ENCODE measurements around a stretch of chr17.

DNA sequence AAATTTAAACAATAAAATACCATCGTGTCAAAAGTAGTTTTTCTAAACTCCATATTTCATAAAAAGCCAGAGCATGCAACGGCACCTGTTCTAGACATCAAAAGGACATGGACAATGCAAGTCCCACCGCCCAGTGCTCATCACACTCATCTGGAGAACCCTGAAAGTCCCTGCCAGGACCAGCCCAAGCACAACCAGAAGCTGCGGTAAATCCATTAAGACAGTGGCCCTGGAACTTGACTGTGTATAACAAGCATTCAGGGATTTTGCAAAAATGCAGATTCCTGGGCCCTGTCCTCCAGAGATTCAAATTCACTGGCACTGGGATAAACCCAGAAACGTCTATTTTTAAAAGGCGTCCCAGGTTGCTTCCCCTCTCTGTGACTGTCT, 22.5 kb downstream of the USP36 start:
- PRO-cap, 2 experiments: no peak in any of the 2 experiments

GRCh38 chr17:78838469-78839073, 2.0 kb downstream of the USP36 start:
- PRO-cap, 2 experiments: no peak in any of the 2 experiments

- PRO-cap, 2 experiments: no peak in any of the 2 experiments
Observed at GRCh38 chr17:78853494-78854394, 13.1 kb upstream of the USP36 start.

DNA sequence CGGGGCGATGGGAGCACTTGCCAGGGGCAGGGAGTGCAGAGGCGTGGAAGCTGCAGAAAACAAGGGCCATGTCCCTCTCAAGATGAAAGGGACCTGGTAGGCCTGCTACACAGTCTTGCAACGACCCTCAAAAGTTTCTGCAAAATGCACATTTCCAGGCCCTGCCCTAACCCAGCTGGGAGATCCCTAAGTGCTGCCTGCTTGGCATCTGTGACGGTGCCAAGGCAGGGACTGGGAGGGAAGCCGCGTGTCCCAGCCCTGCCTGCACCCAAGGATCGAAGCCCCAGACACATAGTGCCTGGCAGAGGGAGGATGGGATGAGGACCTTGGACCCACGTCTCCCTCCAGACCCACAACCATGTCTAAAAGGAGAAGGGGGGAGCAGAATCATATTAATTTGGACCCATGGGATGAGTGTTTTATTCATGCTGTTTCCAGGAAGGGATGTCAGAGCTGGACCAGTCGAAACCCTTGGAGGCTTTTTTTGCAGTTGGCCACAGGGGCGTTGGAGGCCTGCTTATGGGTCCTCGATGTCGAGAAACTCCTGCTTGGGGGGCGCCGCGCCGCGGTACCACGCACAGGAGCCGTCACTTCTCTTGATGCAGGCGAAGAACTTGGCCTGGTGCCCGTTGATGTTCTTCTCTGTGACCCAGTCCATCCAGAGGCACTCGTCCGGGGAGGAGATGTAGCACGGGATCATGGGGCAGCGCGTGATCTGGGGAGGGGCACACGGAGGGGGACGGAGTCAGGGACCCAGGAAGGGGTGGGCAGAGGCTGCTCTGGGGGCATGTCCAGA, 14.7 kb upstream of the USP36 start:
- PRO-cap, 2 experiments: no peak in any of the 2 experiments

DNA sequence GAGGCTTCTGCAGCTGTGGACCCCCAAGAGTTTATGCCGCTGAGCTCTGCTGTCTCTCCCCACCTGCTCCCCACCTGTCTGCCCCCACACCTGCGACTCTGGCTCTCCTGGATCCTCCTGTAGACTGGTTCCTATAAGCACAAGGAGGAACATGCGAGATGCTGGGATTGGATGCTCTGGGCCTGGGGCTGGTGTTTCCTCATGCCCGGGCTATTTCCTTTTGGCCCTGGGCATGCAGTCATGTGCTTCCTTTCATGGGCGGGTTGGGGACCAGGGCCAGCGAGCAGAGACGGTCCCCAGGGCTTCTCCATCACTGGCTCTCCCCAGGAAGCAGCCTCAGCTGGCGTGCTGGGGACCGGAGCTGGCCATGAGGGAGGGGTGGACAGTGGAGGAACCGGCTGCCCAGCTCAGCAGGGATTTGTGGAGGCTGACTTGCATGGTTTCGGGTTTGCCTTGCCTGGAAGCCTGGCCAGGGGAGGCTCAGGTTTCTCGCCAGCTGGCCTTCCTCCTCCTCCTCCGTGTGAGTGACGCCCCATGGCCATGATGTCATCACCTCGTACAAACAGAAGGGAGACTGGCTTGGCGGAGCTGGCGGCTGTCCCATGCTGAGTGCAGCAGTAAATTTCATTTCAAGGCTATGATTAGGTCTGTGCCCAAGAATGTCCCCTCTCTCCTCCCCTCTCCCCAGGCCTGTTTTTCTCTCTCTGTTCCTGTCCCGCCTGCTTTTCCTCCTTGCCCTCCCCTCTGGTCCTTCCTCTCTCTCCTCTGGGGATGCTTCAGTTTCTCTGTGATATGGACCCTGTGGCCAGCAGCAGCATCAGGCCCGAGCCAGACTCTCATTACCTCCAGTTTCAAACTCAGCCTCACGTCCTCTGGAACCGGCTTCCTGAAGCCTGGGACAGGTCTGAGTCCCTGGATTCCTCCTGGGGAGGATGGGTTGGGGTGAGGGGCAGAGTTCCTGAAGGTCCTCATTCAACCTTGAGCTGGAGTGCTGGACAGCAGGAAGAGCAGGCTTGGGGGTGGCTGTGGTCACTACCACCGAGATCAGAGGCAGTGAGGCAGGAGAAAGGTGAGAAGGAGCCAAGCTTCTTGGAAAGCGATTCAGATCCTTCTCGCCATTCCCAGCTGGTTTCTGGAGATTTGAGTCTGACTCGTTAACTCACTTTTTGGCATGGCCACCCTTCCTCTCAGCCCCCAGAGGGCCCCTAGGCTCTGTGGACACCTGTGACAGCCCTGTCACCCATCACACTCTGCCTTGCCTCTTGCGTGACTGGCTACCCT, 9.1 kb upstream of the TIMP2 start:
- PRO-cap, 2 experiments: no peak in any of the 2 experiments

DNA sequence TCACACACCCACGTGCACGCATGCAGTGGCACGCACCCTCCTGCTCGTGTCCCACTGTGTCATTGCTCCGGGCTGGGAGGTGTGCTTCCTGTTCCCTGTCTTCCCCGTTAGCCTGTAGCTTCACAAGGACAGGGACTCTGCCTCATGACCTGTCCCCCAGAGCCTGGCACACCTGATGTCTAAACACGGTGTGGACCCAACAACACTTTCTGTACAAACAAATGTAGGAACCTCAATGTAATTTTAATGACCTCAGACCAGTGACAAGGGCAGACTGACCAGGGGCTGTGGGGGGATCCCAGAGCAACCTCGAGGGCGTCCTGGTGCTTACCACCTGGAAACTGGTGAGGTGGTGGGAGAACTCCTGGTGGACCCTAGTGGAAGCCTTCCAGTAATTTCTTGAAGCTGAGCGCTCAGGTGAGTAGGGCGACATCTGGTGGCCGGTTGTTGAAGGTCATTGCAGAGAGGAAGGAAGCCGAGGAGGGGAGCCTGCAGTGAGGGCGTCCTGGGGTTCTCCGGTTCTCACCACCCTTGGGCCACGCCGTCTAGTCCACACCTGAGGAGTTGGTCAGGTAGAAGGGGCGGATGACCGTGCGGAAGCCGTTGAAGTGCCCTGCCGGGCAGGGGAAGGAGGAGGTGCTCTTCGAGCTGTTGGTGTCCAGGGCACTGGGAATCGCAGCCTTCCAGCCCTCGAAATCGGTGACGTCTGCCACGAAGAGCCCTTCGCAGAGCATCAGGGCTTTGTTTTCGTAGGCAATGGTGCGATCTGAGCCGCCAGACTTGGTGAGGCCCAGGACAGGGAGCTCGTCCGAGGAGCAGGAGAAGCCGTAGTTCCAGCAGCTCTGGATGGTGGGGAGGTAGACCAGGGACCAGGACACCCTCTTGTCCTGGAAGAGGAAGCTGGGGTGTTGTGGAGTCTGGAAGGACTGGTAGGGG, 8.4 kb downstream of the LGALS3BP start:
- PRO-cap, 2 experiments: no peak in any of the 2 experiments

GRCh38 chr17:79036355-79036969, 12.5 kb downstream of the C1QTNF1 start:
- PRO-cap, 2 experiments: no peak in any of the 2 experiments

GRCh38 chr17:79086281-79086919, 11.8 kb downstream of the ENGASE start:
- PRO-cap, 2 experiments: no peak in any of the 2 experiments

DNA sequence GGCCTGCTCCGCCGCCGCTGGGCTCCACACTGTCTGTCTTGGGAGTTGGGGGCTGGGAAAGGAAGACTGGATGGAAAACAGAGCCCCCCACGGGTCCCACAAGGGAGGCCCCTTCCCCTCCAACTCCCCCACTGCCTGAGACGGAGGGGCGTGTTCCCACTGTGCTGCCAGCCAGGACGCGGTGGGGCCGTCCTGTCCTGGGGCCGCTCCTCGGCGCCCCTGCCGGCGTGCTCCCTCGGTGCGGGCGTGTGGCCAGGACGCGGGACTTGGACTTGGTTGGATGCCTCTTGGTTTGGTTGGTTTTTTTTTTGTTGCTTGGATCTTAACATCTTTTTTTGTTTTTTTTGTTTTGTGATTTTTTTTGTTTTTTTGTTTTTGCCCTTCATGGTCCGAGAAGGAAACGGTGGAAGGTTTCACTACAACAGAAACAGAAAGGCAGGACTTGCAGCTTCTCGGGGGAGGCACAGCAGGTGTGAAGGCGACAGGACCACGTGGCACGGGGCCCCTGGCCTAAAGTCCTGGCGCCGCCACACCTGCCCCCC, 15.9 kb downstream of the ENGASE start:
- PRO-cap, 2 experiments: no peak in any of the 2 experiments

DNA sequence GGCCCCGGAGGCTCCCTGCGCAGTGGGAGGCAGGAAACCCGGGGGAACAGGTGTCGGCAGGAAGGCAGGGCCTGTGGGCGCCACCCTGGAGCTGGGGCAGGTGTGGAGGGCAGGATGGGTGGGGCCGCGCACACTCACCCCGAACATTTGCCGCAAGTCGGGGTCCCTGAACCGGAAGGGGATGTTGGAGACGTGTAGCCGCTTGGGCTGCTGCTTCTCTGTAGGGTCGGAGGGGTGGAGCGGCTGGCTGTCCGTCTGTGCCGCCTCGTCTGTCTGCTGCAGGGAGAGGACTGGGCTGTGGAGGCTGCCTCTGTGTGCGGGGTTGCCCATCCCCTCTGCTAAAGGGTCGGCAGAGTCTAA, 31.9 kb downstream of the ENGASE start:
- PRO-cap, 2 experiments: no peak in any of the 2 experiments

DNA sequence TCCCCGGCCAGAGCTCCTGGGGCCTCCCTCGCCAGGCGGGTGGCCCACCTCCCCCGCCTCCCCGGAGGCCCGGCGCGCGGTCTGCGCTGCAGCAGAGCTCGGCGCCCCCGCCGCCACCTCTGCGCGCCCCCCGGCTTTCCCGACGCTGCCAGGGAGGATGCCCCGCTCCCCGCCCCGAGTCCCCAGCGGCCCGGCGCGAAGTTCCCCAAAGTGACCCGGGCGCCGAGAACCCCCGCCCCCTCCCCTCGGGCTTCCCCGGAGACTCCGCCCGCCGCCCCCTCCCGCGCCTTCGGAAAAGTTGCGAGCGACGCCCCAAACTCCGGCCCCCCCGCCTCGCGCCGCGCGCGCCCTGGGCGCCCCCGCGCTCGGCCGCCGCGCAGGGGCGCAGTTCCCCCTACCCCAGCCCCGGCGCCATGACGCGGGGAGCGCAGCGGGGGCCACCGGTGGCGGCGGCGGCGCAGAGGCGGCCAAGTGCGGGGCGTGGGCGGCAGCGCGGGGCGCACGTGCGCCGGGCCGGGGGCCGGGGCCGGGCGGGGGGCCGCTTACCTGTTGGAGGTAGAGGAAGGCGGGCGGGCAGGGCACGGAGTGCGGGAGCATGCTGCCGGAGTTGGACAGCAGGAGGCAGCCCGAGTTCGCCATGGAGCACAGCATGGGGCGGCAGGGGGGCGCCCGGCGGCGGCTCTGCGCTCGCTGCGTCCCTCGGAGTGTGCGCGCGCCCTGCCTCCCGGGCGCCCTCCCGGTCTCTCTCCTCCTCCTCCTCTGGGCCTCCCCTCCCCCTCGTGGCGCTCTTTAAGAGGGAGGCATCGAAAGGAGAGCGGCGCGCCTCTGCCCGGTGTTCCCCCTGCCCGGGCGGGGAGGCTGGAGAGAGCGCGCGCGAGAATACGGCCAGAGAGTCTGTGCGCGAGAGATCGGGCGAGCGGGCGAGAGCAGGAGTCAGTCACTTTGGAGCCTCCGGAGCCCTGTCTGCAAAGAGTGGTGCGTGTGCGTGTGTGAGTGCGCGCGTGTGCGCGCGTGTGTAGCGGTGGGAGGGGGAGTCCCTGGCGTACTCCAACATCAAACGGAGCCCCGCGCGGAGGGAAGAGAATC, 108.4 kb downstream of the ENGASE start:
- PRO-cap, 2 experiments: no peak in any of the 2 experiments

DNA sequence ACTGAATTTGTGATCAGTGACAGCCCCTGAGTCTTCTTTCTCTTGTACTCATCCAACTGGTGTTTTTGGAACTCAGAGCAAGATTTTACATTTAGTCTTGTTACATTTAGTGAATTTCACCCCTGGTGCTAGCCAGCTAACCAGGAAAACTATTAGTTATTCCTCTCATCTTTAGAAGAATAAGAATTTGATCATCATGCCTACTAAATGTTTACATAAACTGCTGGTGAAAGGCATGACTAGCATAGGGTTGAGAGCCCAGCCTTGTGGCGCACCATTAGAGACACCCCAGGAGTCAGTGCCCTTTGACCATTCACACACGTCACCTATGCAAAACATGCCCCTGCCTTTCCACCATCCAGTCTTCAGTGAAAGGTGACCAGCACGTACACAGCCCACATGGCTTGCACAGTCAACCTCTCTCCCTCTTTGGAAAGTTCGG, 150.2 kb downstream of the ENGASE start:
- PRO-cap, 2 experiments: no peak in any of the 2 experiments

DNA sequence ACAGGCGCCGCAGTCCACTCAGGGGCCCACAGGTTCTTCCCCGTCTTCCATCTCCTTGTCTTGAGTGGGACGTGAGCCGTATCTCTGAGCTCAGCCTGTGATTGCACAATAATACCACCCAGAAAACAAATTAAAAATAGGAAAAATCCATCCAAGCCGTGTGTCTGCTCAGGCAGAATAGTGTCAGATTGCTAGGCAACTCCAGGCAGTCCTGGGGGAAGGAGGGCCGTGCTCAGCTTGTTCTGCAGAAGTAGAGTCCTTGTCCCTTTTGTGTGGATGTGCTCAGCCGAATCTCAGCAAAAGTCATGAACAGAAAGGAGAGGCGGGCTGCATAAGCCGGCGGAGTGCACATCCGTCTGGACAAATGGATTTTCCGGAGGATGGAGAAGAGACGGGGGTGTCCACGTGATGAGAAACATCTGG, 7.4 kb upstream of the RBFOX3 start:
- PRO-cap, 2 experiments: no peak in any of the 2 experiments

DNA sequence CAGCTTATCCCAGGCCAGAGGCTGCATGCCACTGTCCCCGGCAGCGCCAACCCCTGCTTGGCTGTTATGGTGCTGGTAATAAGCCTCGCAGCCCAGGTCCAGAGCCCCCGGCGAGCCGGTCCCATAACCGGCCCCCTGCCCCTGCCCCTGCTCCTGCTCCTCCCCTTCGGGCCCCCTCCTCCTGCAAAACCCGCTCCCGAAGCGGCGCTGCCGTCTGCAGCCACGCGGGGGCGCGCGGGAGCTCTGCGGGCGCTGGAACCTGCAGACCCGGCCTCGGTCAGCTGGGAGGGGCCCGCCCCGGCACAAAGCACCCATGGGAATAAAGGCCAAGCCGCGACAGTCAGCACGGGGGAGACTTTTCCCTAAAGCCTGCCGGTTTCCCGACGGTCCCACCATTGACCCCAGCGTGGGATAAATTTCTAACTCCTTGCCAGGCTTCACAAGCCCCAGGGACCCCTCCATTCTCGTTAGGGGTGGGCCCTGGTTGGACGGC, 11.2 kb downstream of the ENPP7 start:
- PRO-cap, 2 experiments: no peak in any of the 2 experiments

DNA sequence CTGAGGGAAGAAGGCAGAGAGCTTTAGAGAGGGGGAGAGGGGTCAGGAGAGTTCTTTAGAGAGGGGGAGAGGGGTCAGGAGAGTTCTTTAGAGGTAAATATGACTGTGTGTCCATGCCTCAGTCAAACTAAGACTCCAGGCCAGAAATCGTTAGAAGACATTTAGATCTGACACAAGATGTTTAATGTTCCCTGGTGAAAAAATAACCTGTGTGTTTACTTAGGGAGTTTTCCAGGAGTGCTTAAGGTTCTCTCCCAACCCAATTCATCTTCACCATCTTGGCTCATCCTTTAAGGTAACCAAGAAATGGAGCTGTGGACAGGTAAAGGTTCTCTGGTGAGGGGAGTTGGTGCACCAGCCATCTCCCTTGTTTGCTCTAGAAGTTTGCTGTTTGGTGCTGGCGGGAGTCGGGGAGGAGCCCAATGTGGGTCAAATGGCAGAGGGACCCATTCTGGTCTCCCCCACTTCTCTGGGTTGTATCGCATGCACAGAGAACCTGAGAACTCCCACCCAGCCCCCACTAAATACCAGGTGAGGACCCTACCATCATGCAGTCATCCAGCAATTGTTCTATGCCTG, 9.7 kb downstream of the CBX4 start:
- PRO-cap, 2 experiments: no peak in any of the 2 experiments

- PRO-cap, 2 experiments: no peak in any of the 2 experiments
Observed at GRCh38 chr17:79836588-79837222, 2.5 kb downstream of the CBX4 start.

GRCh38 chr17:79933876-79934189, 94.6 kb upstream of the CBX4 start:
- PRO-cap, 2 experiments: no peak in any of the 2 experiments

- PRO-cap, 2 experiments: no peak in any of the 2 experiments
Observed at GRCh38 chr17:80023464-80024336, 12.0 kb downstream of the TBC1D16 start.

GRCh38 chr17:80135933-80136422, 10.9 kb downstream of the EIF4A3 start:
- PRO-cap, 2 experiments: no peak in any of the 2 experiments

GRCh38 chr17:80210324-80211648, 9.3 kb downstream of the SGSH start:
- PRO-cap, 2 experiments: no peak in any of the 2 experiments

All from helper T cell (primary cell).